Kidney epithelial cell (primary cell): ENCODE results near the genes AMZ2, ABCA9 and ABCA5.

DNA sequence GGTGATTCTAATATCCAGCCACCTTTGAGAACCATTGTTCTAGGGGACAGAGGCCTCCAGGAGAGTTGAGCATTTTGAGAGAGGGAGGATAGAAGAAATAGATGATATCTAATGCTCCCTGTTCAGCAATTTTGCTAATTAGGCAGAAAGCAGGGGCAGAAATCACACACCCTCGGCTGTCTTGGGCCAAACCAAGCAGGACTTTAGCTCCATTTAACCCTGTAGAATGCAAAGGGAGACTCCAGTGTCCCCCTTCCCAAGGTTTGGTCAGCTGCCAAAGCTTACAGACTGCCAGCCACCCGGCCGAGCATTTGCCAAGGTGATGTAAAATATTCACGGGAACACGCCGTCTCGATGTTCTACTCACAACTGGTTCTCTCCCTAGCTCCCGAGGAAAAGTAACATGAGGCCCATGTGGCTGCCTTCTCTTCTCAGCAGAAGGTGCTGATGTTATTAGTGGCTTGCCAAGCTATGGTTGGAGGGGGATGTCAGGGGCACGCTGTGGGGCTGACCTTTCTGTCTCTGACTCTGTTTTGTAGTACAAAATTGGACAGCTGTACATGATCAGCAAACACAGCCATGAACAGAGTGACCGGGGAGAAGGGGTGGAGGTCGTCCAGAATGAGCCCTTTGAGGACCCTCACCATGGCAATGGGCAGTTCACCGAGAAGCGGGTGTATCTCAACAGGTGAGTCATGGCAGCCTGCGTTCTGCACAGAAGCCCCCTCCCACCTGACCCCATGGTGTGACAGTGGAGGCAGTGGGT lies 155.4 kb downstream of the PITPNC1 start:
- RAMPAGE, long total RNA, result no peak
- RRBS, result no CpG with 5 or more reads among the region's 14 CpGs

GRCh38 chr17:67737420-67738434 lies 20.0 kb downstream of the NOL11 start:
- RAMPAGE, long total RNA, result no peak
- RRBS, result no CpG with 5 or more reads among the region's 9 CpGs

DNA sequence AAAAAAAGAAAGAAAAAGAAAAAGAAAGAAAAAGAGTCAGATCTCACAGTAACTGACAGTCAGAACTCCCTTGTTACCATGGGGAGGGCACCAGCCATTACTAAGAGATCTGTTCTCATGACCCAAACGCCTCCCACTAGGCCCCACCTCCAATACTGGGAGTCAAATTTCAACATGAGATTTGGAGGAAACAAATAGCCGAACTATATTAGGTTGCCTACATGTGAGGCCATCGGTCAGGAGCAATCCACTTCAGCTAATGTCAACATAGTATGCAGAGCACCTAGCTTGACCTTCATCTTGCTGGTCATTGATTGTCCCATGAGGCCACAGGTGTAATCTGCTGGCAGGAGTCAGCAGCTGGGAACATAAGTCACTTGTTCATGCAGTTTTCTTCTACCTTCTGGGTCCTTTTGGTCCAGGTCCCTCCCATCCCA lies 6.1 kb upstream of the KPNA2 start:
- RAMPAGE, long total RNA, result no peak
- RRBS, result no CpG with 5 or more reads among the region's 3 CpGs

- RAMPAGE, long total RNA, result no peak
- RRBS, result no CpG with 5 or more reads among the region's 8 CpGs
These were observed 1.5 kb upstream of the KPNA2 start for GRCh38 chr17:68033808-68034640.

DNA sequence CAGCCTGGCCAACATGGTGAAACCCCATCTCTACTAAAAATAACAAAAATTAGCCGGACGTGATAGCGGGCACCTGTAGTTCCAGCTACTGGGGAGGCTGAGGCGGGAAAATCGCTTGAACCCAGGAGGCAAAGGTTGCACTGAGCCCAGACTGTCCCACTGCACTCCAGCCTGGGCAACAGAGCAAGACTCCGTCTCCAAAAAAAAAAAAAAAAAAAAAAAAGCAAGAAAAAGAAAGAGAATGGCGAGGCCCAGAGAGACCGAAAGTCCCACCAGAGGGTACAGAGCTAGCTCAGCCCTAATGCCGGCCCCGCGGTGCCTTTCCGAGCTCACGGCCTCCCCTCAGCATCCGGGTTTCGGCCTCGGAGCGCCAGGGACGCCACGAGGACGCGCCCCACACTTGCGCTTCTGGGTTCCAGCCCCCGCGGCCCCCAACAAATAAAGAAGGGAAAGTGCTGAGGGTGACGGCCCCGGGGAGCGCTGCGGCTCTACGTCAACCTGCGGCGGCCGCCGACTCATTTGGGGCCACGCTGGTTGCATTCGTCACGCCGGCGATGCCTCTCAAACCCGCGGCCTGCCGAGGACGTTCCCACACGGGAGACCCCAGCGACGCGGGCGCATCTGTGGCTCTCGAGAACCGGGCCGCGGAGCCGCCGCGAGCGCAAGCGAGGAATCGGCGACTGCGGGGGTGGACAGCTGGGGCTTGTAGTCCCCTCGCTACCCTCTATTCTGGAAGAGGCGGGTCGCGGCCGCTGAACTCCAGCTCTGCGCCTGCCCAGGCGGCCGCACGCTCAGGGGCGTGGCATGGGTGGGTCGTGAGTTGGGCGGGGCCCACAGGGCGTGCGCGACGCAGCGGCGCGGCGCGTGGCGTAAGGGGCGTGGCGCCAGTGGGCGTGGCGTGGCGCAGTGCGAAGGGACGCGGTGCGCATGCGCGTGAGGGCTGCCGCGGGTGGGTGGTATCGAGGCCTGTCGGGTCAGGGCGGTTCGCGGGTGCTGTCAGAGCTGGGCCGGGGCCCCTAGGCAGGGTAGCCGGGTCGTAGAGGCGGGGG lies at the start of gene AMZ2:
TSS of gene AMZ2 (plus strand) at position 906 of the 1,049 bp plus-strand sequence.
- RAMPAGE, long total RNA, result start-site peak on the plus strand centred at position 942 of the sequence, 82 bp wide, 1,704 and 1,247 reads in 2 replicates
- RRBS, result under 1% methylated on average over 26 of the region's 103 CpGs

DNA sequence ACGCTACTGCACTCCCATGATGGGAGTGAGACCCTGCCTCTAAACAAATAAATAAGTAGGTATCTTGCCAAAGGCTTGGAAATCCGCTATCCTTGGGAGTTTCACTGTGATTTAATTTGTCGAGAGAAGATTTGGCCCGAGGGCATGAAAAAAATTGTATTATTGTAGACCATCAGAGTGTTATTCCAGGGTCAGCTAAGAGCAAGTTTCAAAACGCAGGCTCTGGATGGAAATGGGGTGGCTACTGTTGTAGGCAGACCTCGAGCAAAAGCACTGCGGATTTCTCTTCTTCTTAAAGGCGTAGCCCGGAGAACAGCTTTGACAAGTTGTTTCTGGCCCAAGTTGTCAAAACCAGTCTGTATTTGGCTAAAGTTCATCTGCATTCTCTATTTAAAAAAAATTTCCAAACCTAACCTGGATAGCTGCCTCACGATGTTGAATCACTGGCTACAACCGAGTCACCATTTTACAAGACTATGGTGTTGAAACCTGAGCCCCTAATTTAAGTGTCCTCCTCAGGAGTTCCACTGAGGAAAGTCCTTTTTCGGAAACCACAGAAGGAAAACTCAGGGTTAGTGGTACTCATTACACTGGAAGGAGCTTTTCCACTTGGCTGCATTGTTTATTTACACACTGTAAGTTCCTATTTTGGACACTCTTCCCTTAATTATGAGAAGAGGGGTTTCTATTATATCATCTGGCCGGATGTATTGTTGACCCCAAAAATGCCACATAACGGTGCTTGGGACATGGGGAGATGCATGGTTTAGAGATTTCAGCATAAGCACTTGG lies 1.5 kb downstream of the SLC16A6 start:
- RAMPAGE, long total RNA, result no peak
- RRBS, result no CpG with 5 or more reads among the region's 14 CpGs

GRCh38 chr17:68305102-68305683 lies 13.9 kb downstream of the ARSG start:
- RAMPAGE, long total RNA, result no peak
- RRBS, result no CpG with 5 or more reads among the region's 4 CpGs

DNA sequence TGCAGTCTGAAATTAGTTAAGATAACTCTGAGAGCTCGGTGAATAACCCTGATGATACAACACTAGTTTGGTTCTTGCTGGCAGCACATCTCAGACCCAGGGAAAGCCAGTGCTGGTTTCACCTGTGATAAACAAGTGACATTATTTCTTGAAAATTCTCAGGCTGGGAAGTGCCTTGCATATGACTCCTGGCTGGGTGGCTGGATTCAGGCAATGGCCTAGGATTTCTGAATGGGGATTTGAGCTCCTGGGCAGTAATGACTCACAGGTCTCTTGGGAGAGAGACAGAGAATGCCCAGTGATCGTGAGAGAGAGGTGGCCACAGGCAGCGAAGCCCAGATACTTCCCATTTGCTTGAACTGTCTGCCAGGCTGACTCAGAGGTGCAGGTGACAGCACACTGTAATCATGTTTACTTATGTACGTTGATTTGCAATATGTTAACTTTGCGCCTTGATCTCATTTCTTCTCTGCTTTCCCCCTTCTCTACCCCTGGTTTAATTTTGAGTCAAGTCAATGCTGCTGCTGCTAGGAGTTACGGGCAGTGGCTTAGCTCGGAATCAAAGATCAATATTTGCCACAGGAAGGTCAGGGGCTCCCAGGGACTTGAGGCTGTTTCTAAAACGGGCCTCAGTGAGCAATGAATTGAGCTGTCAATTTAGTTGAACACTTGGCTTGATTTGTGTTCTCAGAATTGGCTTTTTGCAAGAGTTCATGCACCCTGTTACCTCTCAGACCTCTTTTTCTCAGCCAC lies 27.1 kb downstream of the ARSG start:
- RAMPAGE, long total RNA, result no peak
- RRBS, result no CpG with 5 or more reads among the region's 8 CpGs

DNA sequence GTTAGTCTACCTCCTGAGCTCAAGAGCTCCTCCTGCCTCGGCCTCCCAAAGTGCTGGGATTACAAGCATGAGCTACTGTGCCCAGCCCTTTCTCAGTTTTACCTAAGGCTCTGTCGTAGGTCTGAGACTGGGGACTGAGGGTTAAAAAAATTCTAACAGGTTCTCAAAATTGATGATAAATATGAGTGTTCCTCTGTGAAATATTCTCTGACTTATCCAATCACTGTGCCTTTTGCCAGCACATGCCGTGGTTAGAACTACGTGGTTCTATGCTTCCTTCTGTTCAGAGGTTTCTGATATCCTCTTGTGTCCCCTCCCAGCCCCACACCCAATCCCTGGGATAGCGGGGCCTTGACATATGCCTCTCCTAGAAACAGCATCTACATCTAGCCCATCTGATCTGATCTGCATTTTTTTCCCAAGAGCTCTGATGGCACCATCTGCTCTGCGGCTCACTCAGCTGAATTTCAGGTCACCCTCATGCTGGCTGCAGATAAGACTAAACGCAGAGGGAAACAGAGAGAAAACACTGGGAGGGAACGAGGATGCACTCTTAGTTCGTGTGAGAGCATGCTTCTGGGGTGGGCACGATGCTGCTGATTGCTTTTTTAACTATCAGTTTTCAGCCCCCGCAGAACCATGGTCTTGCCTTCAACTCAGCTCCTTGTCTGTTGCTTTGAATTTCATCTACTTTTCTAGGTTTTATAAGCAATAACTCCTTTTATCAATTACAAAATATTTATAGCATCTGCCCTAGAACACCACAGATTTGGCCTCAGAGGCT lies 10.7 kb downstream of the WIPI1 start:
- RAMPAGE, long total RNA, result no peak
- RRBS, result no CpG with 5 or more reads among the region's 11 CpGs

DNA sequence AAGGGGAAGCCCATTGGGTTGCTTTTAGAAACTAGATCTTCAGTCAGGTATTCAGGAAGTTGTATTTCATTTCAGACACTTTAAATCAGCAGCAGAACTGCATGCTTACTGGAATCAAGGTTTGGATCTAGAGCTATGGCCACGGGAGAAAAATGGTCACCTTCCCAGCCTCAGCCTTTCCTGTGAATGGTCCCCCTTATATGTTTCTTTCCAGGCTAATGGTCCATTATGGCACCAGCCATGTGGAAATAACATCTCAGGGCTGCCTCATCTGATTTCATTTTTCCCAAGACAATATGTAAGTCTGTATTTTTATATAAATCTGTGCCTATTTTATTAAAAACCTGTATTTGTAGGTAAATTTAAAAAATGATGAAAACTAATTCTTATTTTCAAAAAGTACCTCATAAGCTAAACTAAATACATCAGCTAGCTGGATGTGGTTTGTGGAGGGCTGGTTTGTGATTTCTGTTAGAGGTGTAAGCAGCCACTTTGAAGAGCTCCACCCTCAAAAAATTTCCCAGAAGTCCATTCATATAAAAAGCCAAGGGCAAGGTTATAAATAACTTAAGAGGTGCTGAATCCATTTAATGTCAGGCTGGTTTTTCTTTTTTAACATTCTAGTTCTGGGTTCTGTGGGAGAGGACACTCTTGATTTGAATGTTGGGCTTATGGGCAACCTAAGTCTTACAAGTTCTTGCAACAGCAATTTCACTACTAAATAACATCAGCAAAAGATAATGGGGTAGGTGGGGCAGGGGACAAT lies 3.2 kb upstream of the WIPI1 start:
- RAMPAGE, long total RNA, result no peak
- RRBS, result no CpG with 5 or more reads among the region's 1 CpG

DNA sequence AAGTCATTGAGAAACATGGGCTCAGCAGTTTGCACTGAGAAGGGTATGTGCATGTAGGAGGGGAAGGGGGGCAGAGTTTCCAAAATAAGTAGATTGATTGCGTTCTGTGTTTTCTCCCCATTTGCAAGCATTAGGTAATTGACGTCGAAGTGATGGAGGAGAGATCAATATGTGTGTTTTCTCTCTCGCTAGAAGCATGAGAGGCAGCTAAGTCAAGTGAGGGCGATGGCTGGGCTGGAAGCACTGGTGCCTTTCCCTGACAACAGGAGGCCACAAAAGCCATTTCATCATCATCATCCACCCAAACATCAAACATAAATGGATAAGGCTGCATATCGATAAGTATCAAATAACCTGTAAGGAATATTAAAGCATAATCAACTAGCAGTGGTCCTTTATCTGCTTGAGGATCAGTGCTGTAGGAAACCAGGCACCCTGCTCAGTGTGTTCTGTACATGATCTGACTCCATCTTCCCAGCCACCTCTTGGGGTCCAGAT lies 18.9 kb downstream of the FAM20A start:
- RAMPAGE, long total RNA, result no peak
- RRBS, result no CpG with 5 or more reads among the region's 6 CpGs

DNA sequence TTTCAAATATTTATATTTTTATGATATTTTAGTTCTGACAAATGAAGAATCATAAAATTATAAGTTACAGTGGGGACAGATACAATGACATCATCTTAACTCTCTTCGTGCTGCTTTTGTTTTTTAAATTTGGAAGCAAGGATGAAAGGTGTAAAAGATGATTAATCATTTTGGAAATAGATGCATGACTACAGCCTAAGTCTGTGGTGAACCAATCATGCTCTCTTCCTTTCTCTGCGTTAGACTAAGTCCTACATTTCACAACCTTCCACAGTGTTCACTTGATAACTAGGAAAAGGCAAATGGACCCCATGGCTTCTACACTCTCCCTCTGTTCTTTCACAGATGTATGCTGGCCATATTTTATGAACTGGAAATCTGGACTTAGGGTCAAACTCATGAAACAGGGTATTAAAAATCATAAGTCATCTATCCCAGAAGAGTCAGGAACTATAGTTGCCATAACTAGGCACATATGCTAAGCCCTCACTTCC lies 11.4 kb upstream of the FAM20A start:
- RAMPAGE, long total RNA, result no peak
- RRBS, result no CpG with 5 or more reads among the region's 2 CpGs

GRCh38 chr17:68627734-68628487 lies 26.7 kb upstream of the FAM20A start:
- RAMPAGE, long total RNA, result no peak
- RRBS, result no CpG with 5 or more reads among the region's 5 CpGs

GRCh38 chr17:68661973-68662452 lies 60.8 kb upstream of the FAM20A start:
- RAMPAGE, long total RNA, result no peak
- RRBS, result no CpG with 5 or more reads among the region's 4 CpGs

GRCh38 chr17:68824665-68825254 lies 130.4 kb downstream of the ABCA8 start:
- RAMPAGE, long total RNA, result no peak
- RRBS, result no CpG with 5 or more reads among the region's 5 CpGs

DNA sequence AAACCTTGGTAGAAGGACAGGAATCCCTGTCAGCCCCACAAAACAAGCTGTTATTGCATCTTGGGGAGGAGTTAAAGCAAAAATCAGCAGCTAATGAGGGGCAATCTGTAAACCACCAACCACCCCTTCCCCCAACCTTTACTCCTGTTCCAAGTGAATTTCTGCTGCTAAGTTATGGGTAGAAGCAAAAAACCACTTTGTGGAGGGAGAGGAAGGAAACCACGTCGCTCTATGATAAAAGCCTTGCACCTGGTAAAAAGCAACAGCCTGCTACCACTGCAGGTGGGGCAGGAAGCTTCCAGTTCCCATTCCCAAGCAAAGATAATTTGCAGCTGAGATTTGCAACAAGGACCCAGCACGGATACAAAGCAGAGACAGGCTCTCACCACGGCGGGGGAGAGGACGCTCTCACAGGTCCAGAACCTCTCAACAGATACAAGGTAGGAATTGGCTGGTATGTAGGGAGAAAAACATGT lies 10.7 kb downstream of the ABCA8 start:
- RAMPAGE, long total RNA, result no peak
- RRBS, result no CpG with 5 or more reads among the region's 6 CpGs

- RAMPAGE, long total RNA, result no peak
- RRBS, result no CpG with 5 or more reads among the region's 3 CpGs
These were observed at the start of gene ABCA9 for GRCh38 chr17:69060760-69061298. Gene ABCA9, minus strand, starts transcription at chr17:69060927.

GRCh38 chr17:69326383-69327411 lies at the start of gene ABCA5:
Gene ABCA5, minus strand, starts transcription at chr17:69327133.
- RAMPAGE, long total RNA, result start-site peak on the minus strand at chr17:69327082-69327133, 24 and 33 reads in 2 replicates
- RRBS, result no CpG with 5 or more reads among the region's 99 CpGs

DNA sequence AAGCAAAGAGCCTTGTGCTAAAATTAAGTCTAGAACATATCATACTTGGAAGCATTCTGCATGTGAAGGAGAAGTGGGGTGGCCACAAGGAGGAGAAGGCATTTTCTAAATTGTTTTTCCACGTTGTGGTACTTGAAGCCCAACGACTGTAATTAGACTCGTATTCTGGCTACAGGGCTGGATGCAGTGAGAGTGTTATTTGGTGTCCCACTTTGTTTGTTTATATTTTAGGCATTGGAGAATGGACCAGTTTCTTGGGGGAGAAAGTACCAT lies 71.5 kb downstream of the MAP2K6 start:
- RAMPAGE, long total RNA, result no peak
- RRBS, result no CpG with 5 or more reads among the region's 3 CpGs

DNA sequence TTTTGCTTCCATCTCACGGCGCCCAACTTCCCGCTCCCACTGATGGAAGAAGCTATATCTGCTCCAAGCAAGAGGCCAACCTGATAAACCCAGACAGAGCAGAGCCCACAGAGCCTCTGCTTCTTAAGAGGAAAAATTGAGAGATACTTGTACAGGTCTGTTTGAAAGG lies 167.5 kb upstream of the KCNJ16 start:
- RAMPAGE, long total RNA, result no peak
- RRBS, result no CpG with 5 or more reads among the region's 3 CpGs